Measurements from ENCODE around the genes RP9, TBX20 and HERPUD2.

GRCh38 chr7:32527362-32528015, 32.2 kb downstream of the AVL9 start:
- PRO-cap = no peak

- PRO-cap = no peak
These were observed 174.8 kb downstream of the AVL9 start for GRCh38 chr7:32670045-32670491.

- PRO-cap = no peak
These were observed 27.7 kb downstream of the KBTBD2 start for GRCh38 chr7:32863749-32864298.

- PRO-cap = no peak
These were observed 3.6 kb downstream of the KBTBD2 start for GRCh38 chr7:32887807-32888568.

- PRO-cap = no peak
These were observed 18.3 kb downstream of the NT5C3A start for GRCh38 chr7:33044283-33044754.

- PRO-cap = no peak
These were observed 12.1 kb downstream of the NT5C3A start for GRCh38 chr7:33050494-33050776.

GRCh38 chr7:33108687-33109964, at the start of gene RP9:
Gene RP9 (minus strand): TSS chr7:33109404.
- PRO-cap = unidirectional peak, plus-strand start at chr7:33109043; bidirectional peak, plus-strand start at chr7:33109221, minus-strand start at chr7:33109186; bidirectional peak, plus-strand start at chr7:33109581, minus-strand start at chr7:33109573

GRCh38 chr7:33815319-33815850, 90.0 kb upstream of the BMPER start:
- PRO-cap = no peak

- PRO-cap = bidirectional peak, plus-strand start at chr7:35254205, minus-strand start at chr7:35254096
These were observed at the start of gene TBX20 for GRCh38 chr7:35253483-35254408. Gene TBX20 (minus strand): TSS chr7:35254100.

GRCh38 chr7:35254632-35255106, 769 bp upstream of the TBX20 start:
- PRO-cap = no peak

DNA sequence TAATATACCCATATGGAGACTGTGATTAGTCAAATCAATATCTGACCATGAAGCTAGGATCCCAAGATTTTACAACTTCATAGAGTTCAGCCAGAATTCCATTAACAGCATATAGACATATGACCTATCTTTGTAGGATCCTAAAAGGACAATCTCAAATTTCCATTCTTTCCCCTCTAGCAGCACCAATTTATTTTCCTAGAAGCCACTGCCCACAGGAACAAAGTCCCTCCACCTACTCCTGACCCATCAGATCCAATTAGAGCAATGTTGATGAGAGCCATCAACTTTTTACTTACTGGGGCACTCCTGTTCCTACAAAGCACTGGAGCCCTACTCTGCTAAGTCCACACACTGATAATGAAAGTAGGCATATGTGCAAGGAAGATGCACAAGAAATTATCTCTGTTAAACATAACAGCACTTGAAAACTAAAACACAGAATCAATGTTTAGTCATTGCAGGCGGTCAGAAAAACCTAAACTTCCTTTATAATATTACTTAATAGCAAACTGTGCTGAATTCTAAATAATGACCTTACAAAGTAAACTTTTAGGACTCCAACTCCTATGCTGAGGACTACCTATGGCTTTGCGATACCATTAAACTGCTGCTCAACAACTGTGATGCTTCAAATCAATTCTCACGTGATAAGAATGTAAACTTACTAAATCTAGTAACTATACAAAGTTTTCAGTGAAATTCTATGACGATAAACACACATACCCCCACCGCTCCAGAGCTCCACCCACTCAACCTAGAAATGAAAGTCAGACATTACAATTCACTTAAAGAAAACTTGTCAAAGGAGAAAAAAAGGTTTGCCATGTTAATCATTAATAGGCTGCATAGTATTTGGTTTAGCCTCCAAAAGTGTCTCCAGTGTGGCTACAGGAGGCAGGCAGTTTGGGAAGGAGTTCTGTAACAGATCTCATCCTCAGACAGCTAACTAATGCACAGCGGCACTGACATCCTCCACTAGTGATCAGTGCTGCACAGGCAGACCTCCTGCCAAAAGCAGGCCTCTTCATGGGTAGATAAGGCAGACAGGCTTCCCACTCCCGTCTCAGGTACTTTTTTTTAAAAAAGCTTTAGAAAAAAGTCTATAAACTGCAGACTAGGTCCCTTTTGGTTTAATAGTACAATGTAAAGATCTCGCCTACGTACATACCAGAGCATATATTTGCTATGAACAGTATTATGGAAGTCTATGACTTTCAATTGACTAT, 3.3 kb downstream of the HERPUD2 start:
- PRO-cap = no peak

- PRO-cap = bidirectional peak, plus-strand start at chr7:35694955, minus-strand start at chr7:35694870; bidirectional peak, plus-strand start at chr7:35695015, minus-strand start at chr7:35695020; bidirectional peak, plus-strand start at chr7:35695245, minus-strand start at chr7:35695101
These were observed at the start of gene HERPUD2 for GRCh38 chr7:35694706-35695395. Gene HERPUD2 (minus strand): TSS chr7:35695135.

GRCh38 chr7:35727597-35728165, 32.7 kb upstream of the HERPUD2 start:
- PRO-cap = no peak

DNA sequence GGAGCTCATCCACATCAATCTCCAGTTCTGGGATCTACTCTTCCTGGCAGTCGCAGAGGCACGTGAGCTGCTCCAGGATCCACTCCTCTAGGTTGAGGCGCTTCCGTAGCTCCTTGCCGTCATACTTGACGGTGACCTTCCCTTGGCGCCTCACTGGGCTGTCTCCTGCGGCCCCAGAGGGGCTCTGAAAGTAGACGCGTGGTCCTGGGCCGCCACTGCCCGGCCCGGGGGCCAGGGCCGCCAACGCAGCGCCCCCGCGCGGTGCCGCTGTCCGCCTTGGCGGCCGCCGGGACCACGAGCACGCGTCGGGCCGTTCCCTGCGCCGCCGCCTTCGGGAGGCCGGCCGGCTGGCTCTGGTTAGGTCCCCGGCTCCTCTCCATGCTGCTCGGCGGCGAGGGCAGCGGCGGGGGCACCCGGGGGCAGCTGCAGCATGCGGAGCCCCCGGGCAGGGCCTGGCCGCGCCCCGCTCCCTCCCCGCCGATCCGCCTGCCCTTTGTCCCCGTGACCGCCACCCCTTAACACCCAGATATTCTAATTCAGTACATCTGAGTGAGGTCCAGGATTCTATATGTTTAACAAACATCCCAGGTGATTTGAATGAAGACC, 170.5 kb downstream of the SEPTIN7 start:
- PRO-cap = no peak

DNA sequence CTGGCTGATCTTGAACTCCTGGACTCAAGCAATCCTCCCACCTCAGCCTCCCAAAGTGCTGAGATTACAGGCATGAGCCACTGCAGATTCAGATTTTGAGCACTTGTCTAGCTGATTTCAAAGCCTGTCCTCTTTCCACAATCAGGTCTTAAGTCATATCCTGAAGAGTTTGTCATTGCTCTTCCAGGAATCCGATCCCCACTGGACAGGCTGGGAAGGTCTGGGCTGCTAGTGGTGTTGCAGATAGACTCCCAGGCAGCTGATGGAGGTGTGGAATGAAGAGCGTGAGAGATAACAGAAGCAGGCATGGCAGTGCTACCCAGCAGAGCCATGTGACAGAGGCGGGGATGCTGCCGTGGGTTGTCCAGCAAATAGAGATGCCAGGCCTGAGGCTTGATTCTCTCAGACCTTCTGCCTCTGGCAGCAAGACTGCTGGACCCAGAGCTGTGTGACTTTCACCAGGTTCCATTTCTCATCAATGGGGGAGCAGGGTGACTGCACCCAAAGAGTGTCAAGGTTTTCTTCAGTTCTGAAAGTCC, 116.5 kb upstream of the EEPD1 start:
- PRO-cap = no peak

- PRO-cap = no peak
These were observed 24.5 kb upstream of the EEPD1 start for GRCh38 chr7:36128495-36129023.

GRCh38 chr7:36159043-36160233, 6.4 kb downstream of the EEPD1 start:
- PRO-cap = no peak

GRCh38 chr7:36175794-36176399, 22.8 kb downstream of the EEPD1 start:
- PRO-cap = no peak

- PRO-cap = no peak
These were observed 28.5 kb downstream of the EEPD1 start for GRCh38 chr7:36181522-36181917.

- PRO-cap = no peak
These were observed 57.7 kb downstream of the EEPD1 start for GRCh38 chr7:36210575-36211381.